ENCODE measurements around the genes PLCD1 and SCN10A.

- PRO-cap, 2 experiments, result no peak in any of the 2 experiments
These were observed 87.7 kb downstream of the TRANK1 start for GRCh38 chr3:36856791-36857949.

- PRO-cap, 2 experiments, result no peak in any of the 2 experiments
These were observed 53.0 kb downstream of the TRANK1 start for GRCh38 chr3:36891583-36892547.

DNA sequence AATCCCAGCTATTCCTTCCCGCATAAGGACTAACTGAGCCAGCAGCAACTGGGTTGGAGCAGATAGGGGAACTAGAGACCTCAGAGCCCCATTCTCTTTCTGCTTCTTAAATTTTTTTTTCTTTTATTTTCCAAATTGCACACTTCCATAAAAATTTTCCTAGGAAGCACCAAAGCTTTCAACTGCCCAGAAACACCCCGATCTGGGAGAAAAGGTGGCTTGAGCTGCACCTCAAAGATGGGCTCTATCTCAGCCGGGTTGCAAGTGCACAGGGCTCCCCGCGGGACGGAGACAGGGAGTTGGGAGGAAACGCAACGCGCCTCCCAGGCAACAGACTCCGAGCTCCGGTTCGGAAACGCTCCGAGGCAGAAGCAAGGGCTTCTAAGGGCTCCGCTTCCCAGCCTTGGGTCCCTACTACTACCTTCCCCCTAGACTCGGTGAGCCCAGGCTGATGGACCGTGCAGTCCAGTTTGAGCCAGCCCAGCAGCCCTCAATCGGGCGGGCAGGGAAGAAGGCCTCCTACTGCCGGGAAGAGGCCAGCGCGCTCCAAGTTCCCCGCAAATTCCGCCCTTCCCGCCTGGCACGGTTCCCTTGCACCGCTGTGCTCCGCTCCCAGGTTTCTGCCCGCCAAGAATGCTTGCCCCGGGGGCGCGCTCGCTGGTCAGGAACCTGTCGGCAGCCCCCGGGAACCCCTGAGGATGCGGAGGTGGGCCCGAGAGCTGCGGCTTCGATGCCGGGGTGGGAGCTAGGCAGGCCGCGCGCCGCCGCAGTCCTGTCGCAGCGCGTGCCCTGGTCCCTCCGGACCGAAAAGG is 877 bp downstream of the TRANK1 start:
- PRO-cap, 2 experiments, result peak in 1 of 2 experiments; most common plus-strand start position 493 of the sequence (in 1)

DNA sequence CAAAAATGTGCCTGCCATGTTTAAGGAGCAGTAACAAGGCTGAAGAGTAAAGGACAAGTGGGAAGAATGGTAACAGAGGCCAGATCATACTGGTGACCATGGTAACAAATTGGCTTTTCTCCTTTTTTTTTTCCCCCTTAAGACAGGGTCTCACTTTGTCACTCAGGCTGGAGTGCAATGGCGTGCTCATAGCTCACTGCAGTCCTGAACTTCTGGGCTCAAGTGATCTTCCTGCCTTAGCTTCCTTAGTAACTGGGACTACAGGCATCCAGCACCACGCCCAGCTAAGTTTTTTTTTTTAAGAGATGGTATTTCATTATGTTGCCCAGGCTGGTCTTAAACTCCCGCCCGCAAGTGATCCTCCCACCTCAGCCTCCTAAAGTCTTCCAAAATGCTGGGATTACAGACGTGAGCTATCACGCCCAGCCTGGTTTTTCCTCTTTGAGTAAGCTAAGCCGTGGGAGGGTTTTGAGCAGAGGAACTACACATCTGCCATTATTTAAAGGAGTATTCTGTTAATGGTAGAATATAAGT is 7.3 kb upstream of the LRRFIP2 start:
- PRO-cap, 2 experiments, result no peak in any of the 2 experiments

GRCh38 chr3:37299217-37299535 is 56.1 kb downstream of the GOLGA4 start:
- PRO-cap, 2 experiments, result no peak in any of the 2 experiments

- PRO-cap, 2 experiments, result no peak in any of the 2 experiments
These were observed 84.2 kb downstream of the GOLGA4 start for GRCh38 chr3:37326930-37327987.

- PRO-cap, 2 experiments, result no peak in any of the 2 experiments
These were observed 64.4 kb upstream of the ITGA9 start for GRCh38 chr3:37387512-37387900.

DNA sequence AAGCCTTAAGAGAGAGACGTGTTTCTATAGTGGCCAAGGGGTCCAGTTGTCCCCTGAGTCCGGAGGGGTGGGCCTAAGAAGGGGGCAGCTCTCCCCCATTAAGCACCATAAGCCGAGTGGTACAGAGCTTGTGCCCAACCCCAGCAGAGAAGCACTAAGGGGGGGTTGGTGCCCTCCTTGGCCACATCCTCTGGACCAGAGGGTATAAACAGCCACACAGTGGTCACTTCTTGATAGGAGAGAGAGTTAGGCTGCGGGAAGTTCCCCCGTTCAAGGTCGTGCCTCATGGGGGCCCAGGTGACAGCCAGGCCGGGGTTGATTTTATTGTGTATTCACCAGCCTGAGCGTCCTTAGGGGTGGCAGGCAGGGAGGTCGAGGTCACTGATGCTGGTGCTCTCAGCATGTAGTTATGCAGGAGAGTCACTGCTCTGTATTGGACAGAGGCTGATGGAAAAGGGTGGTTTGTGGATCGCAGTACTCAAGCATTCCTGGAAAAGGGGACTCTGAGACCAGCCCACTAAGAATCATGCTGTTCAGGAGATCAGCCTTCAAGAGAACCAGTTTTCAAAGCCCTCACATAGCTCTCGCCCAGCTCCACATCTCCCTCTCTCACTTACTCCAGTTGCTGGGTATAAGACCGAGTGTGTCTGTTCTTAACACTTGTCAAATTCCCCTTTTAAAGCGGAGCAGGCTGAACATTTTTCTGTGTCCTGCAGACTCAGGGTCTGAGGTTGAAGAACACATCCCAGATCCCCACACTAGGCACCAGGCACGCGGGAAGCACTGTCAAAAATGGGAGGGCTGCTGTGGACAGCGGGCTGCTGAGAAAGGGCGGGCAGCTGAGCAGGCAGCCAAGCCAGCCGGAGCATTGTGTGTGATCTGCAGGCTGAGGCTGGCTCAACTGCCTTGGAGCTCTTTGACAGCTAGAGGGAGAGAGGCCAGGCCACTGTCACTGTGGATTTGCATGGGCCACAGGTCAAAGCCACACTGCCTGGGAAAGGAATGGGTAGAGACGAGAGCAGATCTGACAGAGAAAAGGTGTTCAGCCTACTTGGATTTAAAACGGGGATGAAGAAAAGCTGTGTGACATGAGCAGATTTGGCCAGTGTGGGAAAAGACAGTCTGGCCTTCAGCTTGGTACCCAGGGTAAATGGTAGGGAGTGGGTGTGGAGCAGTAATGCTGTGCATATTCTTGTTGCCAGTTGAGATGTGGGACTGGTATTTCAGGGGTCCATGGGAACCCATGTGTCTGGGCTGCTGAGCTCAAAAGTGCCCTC is 1.8 kb downstream of the ITGA9 start:
- PRO-cap, 2 experiments, result peak in 1 of 2 experiments; most common plus-strand start position 868 of the sequence (in 1); most common minus-strand start position 870 of the sequence (in 1)

DNA sequence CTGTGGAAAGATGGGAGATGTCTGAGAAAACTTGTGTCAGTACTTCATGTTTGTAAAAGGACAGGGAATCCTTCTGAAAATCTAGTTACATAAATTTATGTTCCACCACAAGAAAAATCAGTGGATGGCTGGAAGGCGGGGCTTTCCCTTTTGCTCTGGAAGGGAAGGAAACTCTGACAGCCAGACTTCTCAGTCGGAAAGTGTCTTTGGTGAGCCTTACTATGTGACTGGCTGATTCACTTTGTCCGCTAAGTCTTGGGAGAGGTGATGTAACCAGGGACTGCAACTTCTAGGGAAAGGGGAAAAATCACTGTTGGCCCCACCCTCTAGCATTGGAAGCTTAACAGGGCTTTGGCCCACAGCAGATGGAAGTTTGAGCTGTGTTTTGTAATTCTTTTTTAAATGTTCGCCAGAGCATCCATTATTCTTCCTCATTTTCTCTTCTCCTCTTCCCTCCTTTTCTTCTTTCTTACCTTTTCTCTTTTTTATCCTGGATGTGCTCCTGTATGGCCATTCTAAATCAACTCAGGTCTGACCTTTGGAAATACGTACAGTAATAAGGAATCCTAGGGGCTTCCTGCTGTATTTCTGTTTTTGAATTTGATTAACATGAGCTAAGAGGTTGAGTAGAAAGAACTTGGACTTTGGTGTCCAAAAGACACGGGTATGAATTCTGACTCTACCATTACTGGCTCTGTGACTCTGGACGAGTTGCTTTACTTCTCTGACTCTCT is 128.4 kb downstream of the ITGA9 start:
- PRO-cap, 2 experiments, result no peak in any of the 2 experiments

- PRO-cap, 2 experiments, result no peak in any of the 2 experiments
These were observed 9.8 kb upstream of the VILL start for GRCh38 chr3:37980582-37981366.

- PRO-cap, 2 experiments, result no peak in any of the 2 experiments
These were observed 7.2 kb upstream of the VILL start for GRCh38 chr3:37983274-37983901.

DNA sequence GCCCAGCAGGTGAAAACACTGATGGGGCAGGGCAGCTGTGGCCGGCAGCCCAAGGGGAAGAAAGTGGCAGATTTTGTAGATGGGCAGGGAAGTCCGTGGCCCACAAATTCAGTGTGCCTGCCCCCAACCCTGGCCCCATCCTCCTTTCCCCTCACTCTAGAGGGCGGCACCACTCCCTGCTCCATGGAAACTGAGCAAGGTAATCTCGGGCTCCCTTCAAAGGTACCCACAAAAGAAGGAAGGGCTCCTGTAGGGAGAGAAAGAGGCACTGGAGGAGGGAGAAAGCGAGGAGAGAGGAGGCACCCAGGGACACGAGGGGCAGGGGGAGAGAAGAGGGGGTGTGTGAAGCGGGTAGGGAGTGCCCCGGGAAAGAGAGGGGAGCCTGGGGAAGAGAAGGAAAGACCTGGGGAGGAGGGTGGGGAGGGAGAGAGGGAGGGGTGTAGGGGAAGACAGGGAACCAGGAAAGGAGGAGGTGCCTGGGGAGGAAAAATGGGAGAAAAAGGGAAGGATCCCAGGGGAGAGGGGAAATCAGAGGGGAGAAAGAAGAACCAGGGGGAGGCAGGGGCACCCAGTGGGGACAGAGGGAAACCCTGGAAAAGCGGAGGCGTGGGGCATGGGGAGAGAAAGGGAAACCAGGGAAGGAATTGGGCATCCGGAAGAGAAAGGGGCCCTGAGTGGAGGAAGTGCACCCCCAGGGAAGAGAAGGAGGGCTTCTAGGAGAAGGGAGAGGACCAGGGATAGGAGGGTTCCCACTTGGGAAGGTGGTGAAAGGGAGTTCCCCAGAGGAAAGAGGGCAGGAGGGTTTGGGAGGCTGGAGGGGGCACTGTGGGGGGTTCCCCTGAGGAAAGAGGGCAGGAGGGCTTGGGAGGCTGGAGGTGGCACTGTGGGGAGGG is 634 bp downstream of the VILL start:
- PRO-cap, 2 experiments, result no peak in any of the 2 experiments

- PRO-cap, 2 experiments, result peak in 1 of 2 experiments; most common plus-strand start chr3:38029844 (in 1); most common minus-strand start chr3:38029642 (in 1)
These were observed at the start of gene PLCD1 for GRCh38 chr3:38029455-38030319. TSS of gene PLCD1 (minus strand) at chr3:38029642.

GRCh38 chr3:38117451-38118715 is 19.0 kb downstream of the ACAA1 start:
- PRO-cap, 2 experiments, result no peak in any of the 2 experiments

DNA sequence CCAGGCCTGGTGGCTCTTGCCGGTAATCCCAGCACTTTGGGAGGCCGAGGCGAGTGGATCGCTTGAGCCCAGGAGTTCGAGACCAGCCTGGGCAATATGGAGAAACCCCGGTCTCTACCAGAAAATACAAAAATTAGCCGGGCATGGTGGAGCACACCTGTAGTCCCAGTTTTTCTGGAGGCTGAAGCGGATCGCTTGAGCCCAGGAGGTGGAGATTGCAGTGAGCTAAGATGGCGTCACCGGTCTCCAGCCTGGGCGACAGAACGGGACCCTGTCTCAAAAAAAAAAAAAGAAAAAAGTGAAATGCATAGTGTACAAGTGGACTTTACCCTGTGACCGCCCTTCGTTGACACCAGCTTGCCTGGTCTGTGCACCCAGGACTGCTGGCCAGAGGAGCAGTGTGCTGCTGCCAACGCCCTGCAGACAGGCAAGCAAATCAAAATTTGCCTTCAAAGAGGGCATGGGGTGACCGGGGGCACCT is 853 bp downstream of the XYLB start:
- PRO-cap, 2 experiments, result no peak in any of the 2 experiments

- PRO-cap, 2 experiments, result no peak in any of the 2 experiments
These were observed 48.4 kb upstream of the ACVR2B start for GRCh38 chr3:38405423-38405622.

DNA sequence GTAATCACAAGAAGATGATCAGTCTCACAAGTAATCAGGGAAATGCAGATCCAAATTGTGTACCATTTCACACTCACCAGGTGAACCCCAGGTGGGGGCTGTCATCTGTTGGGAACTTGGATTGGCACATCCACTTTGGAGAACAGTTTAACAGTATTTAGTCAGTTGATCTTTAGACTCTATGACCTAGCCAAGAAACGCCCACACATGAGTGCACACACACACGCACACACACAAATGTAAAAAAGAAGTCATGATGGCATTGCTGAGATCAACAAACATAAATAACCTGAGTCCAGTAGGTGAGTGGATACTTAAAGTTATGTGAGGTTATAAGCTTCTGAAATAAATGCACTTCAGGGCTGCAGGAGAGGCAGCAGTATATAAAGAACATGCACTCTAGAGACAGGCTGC is 17.6 kb downstream of the ACVR2B start:
- PRO-cap, 2 experiments, result no peak in any of the 2 experiments

DNA sequence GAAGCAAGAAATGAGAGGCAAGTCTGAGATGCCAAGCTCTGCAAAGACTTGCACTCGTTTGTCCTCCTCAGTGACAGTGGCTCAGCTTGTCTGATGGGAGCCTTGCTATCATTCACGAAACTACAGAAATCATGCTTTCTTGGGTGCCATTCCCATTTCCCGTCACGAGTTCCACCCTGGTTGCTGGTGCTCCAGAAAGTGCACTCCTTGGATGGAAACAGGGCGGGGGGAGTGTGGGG is at the start of gene SCN10A:
SCN10A (minus strand) TSS at position 10 of the 239 bp plus-strand sequence.
- PRO-cap, 2 experiments, result no peak in any of the 2 experiments

- PRO-cap, 2 experiments, result no peak in any of the 2 experiments
These were observed 18.3 kb downstream of the TTC21A start for GRCh38 chr3:39125633-39126267.

DNA sequence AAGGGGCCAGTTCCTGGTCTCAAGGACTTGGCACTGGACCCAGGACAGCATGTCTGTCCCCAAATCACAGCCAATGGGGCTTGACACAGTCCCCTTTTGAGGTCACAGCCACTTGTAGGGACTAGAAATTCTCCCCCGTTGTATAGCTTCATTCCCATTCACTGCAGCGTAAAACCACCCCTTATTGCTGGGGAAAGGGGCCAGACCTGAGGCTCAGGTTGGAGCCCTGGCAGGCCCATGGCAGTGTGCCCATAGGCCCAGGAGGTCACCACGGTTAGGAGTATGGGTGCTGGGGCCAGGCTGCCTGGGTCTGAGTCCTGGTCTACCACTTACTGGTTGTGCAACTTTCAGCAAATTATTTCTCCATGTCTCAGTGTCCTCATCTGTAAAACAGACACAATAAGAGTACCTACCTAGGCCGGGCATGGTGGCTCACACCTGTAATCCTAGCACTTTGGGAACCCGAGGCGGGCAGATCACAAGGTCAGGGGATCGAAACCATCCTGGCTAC is 18.0 kb downstream of the CSRNP1 start:
- PRO-cap, 2 experiments, result peak in 1 of 2 experiments; most common plus-strand start position 151 of the sequence (in 1)

Data from cerebral cortex (tissue), 2 donors.